Spleen (tissue), 7 donors: Measurements from ENCODE around the genes MYH6, THTPA, PSME1, RABGGTA and NFATC4.

DNA sequence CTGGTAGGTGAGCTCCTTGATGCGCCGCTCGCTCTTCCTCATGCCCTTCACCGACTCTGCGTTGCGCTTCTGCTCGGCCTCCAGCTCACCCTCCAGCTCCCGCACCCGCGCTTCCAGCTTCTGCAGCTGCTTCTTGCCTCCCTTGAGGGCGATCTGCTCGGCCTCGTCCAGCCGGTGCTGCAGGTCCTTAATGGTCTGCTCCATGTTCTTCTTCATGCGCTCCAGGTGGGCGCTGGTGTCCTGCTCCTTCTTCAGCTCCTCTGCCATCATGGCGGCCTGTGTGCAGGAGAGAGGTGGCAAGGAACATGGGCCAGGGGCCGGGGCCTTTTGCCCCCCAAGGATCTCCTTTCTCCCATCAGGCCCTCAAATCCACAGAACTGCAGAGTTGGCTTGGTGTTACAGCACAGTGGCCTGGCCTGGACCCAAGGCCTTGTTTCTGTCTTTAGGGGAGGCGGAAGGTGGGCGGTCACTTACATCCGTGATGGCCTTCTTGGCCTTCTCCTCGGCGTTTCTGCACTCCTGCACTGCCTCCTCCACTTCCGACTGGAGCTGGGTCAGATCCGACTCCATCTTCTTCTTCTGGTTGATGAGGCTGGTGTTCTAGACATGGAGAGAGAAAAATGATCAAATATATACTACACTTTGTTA is 7.7 kb downstream of the CMTM5 start:
- PRO-cap, 4 experiments: no peak in any of the 4 experiments
- RAMPAGE, long total RNA, 4 experiments: no peak in any of the 4 experiments

GRCh38 chr14:23408008-23409008 is at the start of gene MYH6:
Gene MYH6, minus strand, starts transcription at chr14:23408273.
- PRO-cap, 4 experiments: no peak in any of the 4 experiments
- RAMPAGE, long total RNA, 4 experiments: no peak in any of the 4 experiments

GRCh38 chr14:23412534-23413175 is 4.6 kb upstream of the MYH6 start:
- PRO-cap, 4 experiments: no peak in any of the 4 experiments
- RAMPAGE, long total RNA, 4 experiments: no peak in any of the 4 experiments

- PRO-cap, 4 experiments: no peak in any of the 4 experiments
- RAMPAGE, long total RNA, 4 experiments: no peak in any of the 4 experiments
Observed at GRCh38 chr14:23417009-23417564, 9.0 kb upstream of the MYH6 start.

- PRO-cap, 4 experiments: no peak in any of the 4 experiments
- RAMPAGE, long total RNA, 4 experiments: no peak in any of the 4 experiments
Observed at GRCh38 chr14:23420720-23421493, 12.8 kb upstream of the MYH6 start.

GRCh38 chr14:23483321-23483718 is 13.8 kb downstream of the NGDN start:
- PRO-cap, 4 experiments: no peak in any of the 4 experiments
- RAMPAGE, long total RNA, 4 experiments: no peak in any of the 4 experiments

DNA sequence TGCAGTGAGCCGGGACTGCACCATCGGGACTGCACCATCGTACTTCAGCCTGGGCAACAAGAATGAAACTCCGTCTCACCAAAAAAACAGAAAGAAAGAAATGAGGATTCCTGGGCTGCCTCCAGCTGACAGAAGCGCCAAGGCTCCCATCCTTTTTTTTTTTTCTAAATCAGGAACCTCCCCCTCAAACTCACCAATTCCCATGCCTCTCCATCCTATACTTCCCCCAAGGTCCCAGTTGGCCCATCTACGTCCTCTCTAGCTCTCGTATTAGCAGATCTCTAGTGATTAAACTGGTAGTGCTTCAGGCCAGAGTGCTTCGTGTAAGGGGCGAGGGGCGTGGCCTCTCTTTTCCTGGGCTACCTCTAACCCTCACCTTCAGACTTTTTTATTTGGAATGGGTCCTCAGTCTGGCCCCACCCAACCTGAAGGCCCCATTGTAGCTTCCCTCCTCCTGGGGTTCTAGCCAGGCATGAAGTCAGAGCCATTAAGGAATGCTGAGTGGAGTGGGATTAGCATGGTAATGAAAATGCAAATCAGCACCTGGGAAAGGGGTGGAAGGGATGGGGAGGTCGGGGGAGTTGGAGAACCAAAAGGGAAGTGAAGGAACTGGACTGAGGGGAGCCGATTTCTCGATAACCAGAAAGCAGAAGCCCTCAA is 14.4 kb downstream of the ZFHX2 start:
- PRO-cap, 4 experiments: no peak in any of the 4 experiments
- RAMPAGE, long total RNA, 4 experiments: no peak in any of the 4 experiments

DNA sequence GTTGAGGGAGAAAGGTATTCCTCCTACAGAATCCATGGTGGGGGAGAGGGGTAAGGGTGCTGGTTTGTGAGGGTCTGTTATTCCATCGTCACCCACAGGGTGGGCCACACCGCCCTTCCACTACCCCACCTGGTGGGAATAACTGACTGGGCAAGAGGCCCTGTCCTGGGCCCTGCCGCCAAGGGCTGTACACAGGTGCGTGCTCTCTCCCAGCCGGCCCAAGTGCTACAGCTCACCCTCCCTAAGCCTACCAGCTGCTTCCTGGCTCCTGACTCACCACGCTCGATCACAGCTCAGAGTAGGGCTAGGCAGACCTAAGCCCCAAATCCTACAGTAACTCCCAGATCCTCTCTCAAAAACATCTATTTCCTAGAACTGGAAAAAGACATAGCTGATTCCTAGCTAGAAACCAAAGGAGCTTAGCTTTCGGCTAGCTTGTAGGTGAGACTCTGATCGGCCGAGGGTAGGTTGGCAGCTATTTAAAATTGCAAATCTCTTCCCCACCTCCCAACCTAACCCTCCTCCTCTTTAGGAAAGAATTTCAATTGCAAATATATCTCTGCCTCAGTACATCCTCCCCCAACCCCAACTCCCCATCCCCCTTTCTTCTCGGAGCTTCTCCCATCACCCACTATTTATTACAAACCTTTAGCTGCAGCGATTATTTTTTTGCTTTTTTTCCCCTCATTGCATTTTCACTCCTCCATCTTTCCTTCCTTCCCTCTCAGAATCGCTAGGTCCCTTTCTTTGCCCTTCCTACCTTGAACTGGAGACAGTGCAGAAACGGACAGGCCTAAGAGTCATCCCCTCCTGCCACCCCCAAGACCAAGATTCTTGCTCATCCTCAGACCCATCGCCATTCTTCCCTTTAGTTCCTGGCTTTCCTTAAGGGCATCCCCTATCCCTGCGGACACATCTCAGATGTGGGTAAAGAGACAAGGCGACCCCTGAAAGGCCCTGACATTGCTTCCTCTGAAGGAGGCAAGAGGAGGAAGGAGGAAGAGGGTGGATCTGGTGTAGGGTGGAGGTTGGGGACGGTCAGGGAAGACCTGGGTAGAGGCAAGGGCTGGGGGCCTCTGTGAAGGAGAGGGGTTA is 13.5 kb downstream of the ZFHX2 start:
- PRO-cap, 4 experiments: no peak in any of the 4 experiments
- RAMPAGE, long total RNA, 4 experiments: no peak in any of the 4 experiments

DNA sequence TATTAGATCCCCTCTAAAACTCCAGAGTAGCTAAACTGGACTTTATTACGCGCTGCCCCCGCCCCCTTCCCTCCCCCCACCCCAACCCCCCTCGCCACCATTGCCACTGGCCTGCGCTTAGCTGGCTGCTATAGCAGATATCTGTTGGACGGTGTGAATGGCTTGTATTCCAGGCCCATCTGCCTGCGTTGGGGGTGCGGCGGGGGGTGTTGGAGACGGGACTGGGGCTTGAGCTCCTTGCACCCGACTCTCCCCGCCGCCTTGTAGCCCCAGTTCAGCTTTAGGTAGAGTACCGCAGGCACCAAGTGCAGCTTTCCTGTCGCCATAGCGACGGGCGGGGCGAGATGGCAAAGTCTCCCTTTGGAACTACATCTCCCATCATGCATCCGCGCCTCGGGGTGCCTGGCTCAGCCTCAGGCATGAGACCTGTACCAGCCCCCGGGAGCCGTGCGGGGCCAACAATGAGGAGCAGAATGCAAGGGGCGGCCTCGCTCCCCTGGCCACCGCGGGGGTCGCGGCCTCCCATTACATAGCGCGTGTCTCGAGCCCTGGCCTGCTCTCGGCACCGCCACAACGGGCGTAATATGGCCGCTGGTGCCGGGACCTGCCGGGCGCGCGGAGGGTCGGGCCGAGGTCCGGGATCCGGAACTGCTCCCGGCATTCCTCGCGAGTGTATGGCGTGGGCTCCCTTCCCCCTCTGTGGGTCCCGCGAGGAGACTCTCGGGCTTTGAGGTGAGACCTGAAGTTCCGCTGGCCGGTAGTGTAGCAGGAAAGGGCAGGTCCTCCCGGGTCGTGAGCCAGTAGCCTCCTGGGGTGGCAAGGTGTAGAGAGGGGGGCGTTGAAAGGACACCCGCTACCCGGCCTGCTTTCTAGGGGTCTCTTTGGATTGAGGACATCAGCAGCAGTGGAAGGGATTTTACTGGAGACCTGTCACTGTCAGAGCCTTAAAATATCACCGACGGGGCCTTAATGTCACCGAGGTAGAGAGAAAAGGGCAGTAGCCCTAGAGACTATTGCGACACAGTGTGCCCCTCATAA is at the start of gene THTPA:
TSS of gene THTPA (plus strand) at position 660 of the 1,038 bp plus-strand sequence.
- PRO-cap, 4 experiments: peak in 4 of 4 experiments; most common plus-strand start position 704 of the sequence (in 3); most common minus-strand start position 650 of the sequence (in 4)
- RAMPAGE, long total RNA, 4 experiments: start-site peak on the plus strand in 2 of 4 experiments, centred at positions 415 to 692 of the sequence, 27 to 34 reads per replicate

GRCh38 chr14:24052279-24052931 is 596 bp downstream of the CARMIL3 start:
- PRO-cap, 4 experiments: no peak in any of the 4 experiments
- RAMPAGE, long total RNA, 4 experiments: no peak in any of the 4 experiments

GRCh38 chr14:24067049-24067441 is 4.3 kb upstream of the CPNE6 start:
- PRO-cap, 4 experiments: no peak in any of the 4 experiments
- RAMPAGE, long total RNA, 4 experiments: no peak in any of the 4 experiments

GRCh38 chr14:24135266-24136315 is at the start of gene PSME1:
Gene PSME1, plus strand, starts transcription at chr14:24136194.
- PRO-cap, 4 experiments: peak in 4 of 4 experiments; most common plus-strand start chr14:24136203 (in 4); most common minus-strand start chr14:24135983 (in 3)
- RAMPAGE, long total RNA, 4 experiments: start-site peak on the plus strand in 4 of 4 experiments, at chr14:24136161-24136276 at its widest, 3,790 to 16,382 reads per replicate

DNA sequence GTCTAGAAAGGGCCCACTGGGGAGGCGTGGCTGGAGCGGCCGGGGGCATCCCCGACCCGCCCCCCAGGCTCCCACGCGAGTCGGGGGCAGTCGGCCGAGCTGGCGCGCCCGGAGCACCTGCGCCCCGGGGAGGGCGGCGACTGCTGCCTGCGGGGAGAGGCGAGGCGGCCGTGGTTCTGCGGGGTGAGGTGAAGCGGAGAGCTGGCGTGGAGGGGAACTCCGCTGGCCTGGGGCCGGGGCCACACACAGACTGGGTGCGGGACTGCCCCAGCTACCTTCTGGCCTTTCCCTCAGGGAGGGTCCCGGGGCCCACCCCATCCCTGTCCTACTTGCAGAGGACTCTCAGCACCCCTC is 299 bp downstream of the PSME1 start:
- PRO-cap, 4 experiments: peak in 3 of 4 experiments; most common plus-strand start position 132 of the sequence (in 2); most common minus-strand start position 142 of the sequence (in 1)
- RAMPAGE, long total RNA, 4 experiments: no peak in any of the 4 experiments

DNA sequence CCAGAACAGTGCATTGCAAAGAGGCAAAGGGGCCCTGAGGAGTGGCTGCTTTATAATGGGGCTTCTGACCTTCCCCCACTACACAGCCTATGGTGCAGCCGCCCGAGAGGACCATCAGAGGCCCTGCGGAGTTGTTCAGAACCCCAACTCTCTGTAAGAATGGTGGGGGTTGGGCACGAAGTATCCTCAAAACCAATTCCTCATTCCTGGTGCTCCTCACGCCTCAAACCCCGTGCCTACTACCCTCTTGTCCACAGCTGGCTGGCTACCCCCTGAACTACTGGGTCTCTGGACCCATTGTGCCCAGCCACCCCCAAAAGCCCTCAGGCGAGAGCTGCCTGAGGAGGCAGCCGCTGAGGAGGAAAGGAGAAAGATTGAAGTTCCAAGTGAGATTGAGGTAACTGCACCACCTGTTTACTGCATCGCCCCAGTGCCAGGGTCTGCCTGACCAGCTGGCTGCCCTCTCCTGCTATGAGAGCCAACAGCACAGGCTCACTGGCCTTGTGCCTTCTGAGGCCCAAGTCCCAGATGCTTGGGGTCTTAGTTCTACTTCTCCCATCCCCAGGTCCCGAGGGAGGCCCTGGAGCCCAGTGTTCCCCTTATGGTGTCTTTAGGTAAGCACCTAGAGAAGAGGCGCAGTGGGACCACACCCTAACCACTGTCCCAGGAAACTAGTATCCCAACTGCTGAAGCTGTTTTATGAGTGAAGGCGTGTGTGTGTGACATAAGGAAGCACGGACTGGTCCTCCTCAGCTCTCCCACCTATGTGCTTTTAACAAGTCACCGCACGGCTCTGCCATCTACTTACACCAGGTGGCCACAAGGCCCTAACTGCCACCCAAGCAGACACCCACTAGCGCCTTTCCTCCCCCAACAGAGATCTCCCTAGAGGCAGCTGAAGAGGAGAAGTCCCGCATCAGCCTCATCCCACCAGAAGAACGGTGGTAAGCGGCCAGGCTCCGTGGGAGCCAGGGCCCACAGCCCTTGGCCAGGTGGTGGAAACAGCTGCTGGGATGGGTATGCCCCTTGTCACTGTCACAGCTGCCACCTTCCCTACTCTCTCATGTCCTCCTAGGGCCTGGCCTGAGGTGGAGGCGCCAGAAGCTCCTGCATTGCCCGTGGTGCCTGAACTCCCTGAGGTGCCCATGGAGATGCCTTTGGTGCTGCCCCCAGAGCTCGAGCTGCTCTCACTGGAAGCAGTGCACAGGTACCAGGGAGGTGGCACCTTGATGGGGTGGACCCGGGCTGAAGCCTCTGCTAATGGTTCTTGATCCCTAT is 7.1 kb downstream of the REC8 start:
- PRO-cap, 4 experiments: peak in 1 of 4 experiments; most common plus-strand start position 628 of the sequence (in 1)
- RAMPAGE, long total RNA, 4 experiments: no peak in any of the 4 experiments

GRCh38 chr14:24271404-24272178 is at the start of gene RABGGTA:
Gene RABGGTA, minus strand, starts transcription at chr14:24271597.
- PRO-cap, 4 experiments: peak in 4 of 4 experiments; most common plus-strand start chr14:24271611 (in 2); most common minus-strand start chr14:24271595 (in 3)
- RAMPAGE, long total RNA, 4 experiments: start-site peak on the minus strand in 4 of 4 experiments, at chr14:24271462-24271585 at its widest, 157 to 298 reads per replicate

GRCh38 chr14:24307292-24307653 is 504 bp downstream of the CIDEB start:
- PRO-cap, 4 experiments: no peak in any of the 4 experiments
- RAMPAGE, long total RNA, 4 experiments: no peak in any of the 4 experiments

DNA sequence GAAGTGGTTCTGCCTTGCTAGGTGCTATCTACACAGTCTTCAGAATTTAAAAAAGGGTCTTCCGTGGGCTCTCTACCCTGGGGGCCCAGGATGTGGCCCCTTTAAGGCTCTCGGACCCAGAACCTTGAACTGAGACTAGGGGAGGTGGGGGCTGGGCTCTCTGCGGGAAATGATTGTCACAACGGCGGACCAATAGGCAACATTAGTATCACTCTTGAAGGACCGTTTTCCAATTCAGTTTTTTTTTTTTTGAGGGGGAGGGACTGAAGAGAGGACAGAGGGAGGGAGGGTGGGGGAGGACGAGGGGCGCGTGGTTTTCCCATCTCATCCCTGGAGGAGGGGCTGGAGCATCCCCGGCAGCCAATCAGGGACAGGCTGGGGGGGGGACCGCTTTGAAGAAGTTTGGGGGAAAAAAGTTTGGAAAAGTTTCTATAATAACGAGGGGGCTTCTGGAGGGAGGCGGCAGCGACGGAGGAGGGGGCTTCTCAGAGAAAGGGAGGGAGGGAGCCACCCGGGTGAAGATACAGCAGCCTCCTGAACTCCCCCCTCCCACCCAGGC is at the start of gene NFATC4:
TSS of gene NFATC4 (plus strand) at position 430 of the 559 bp plus-strand sequence.
- PRO-cap, 4 experiments: peak in 4 of 4 experiments; most common plus-strand start position 434 of the sequence (in 2); most common minus-strand start position 126 of the sequence (in 4)
- RAMPAGE, long total RNA, 4 experiments: start-site peak on the plus strand in 2 of 4 experiments, centred at positions 414 to 439 of the sequence, 8 to 12 reads per replicate

- PRO-cap, 4 experiments: no peak in any of the 4 experiments
- RAMPAGE, long total RNA, 4 experiments: no peak in any of the 4 experiments
Observed at GRCh38 chr14:24372364-24373108, 4.6 kb downstream of the NFATC4 start.

- PRO-cap, 4 experiments: no peak in any of the 4 experiments
- RAMPAGE, long total RNA, 4 experiments: no peak in any of the 4 experiments
Observed at GRCh38 chr14:24396108-24396670, 2.6 kb upstream of the NYNRIN start.

- PRO-cap, 4 experiments: no peak in any of the 4 experiments
- RAMPAGE, long total RNA, 4 experiments: no peak in any of the 4 experiments
Observed at GRCh38 chr14:24425201-24425630, 4.3 kb downstream of the CBLN3 start.